Helper T cell (primary cell): ENCODE measurements around a stretch of chr9.

- PRO-cap, 2 experiments = peak in 1 of 2 experiments; most common plus-strand start chr9:98092864 (in 1); most common minus-strand start chr9:98092561 (in 1)
Measured at GRCh38 chr9:98092445-98093003, 26.5 kb downstream of the TRIM14 start.

- PRO-cap, 2 experiments = no peak in any of the 2 experiments
Measured at GRCh38 chr9:98251580-98251997, 3.9 kb downstream of the TBC1D2 start.

- PRO-cap, 2 experiments = no peak in any of the 2 experiments
Measured at GRCh38 chr9:98790059-98790813, 6.1 kb downstream of the ANKS6 start.

GRCh38 chr9:98826441-98827068 lies 19.1 kb downstream of the GALNT12 start:
- PRO-cap, 2 experiments = no peak in any of the 2 experiments

- PRO-cap, 2 experiments = no peak in any of the 2 experiments
Measured at GRCh38 chr9:99023041-99023504, 79.4 kb downstream of the COL15A1 start.

DNA sequence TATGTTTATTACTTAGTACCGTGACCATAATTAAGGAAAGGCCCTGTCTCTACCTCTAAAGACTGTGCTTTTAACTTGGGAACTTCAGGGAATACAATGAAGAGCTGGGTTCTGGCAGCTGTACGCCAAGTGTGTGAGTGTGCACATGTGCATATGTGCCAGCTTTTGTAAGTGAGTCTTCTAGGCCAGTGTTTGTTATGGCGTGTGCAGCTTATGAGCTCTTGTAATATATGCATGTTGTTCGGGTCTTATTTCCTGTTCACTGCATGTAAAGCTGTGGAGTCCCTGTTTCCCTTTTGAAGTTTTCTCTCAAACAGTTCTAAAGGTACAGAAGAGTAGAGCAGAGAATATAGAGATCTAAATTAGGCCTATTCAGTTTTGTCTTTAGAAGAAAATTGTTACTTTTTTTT lies 30.5 kb downstream of the TGFBR1 start:
- PRO-cap, 2 experiments = peak in 2 of 2 experiments; most common plus-strand start position 312 of the sequence (in 1); most common minus-strand start position 199 of the sequence (in 2)

GRCh38 chr9:99151897-99152537 lies 47.1 kb downstream of the TGFBR1 start:
- PRO-cap, 2 experiments = no peak in any of the 2 experiments

DNA sequence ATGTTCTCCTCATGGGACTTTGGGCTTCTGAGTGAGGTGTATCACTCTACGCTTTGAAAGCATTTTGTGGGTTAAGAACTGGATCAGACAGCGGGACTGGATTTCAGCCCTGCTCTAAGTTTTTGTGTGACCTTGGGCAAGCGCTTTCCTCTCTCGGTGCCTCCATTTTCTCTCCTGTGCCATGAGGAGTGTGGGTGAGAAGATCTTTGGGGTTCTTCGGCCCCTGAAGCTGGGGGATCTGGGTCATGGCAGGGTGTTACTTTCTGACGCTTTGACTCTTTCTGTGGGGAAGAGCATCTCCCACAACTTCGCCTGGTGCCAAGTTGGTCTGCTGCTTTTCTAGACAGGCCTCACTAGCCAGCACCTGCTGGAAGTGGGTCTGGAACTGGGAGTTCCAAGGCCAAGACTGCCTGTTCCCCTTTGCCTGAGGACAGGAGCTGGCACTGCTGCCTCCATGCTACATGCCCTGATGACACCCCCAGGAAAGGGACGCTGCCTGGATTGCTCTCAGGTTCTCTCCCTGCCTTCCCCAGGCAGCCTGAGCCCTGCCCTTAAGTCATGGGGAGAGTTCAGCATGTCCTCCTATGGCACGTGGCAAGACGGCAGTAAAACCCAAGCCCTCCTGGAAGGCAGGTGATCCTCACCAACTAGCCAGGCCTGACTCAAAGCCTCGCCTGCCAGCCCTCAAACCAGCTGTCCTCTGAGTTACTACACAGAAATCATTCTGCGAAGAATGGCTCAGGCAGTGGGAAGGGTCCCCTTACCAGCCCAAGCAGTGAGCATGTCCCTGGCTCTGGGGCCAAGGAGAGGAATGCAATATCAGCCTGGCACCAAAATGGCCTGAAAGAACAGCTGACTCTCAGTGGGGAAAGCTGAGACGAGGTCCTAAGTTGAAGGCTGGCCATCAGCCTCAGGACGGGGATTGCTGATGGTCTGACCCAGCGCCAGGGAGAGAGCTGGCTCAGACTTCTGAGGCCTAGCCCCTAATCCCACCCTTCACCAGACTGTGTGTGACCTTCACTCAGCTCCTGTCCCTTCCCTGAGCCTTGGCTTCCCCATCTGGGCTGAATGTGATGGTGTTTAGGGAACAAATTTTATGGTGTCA lies 35.8 kb downstream of the SEC61B start:
- PRO-cap, 2 experiments = no peak in any of the 2 experiments

GRCh38 chr9:99358616-99359145 lies 136.6 kb downstream of the SEC61B start:
- PRO-cap, 2 experiments = no peak in any of the 2 experiments

DNA sequence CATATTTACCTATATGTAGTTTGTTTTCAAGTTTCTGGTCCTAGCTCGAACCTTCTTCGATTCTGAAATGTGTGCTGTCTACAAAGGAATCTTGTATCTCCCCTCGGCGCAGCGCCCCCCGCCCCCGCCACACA lies 1.4 kb upstream of the NR4A3 start:
- PRO-cap, 2 experiments = no peak in any of the 2 experiments

- PRO-cap, 2 experiments = no peak in any of the 2 experiments
Measured at GRCh38 chr9:100000789-100001428, 94.5 kb downstream of the STX17 start.

DNA sequence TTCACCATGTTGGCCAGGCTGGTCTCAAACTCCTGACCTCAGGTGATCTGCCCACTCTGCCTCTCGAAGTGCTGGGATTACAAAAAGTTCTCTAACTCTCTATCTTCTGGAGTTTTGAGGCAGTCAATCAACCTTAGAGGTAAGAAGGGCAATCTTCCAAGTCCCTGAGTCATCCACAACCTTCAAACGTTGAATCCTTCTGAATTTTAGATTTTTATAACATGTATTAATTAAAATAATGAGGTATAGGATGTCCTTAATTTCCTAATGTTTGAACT lies 26.1 kb downstream of the ERP44 start:
- PRO-cap, 2 experiments = no peak in any of the 2 experiments

DNA sequence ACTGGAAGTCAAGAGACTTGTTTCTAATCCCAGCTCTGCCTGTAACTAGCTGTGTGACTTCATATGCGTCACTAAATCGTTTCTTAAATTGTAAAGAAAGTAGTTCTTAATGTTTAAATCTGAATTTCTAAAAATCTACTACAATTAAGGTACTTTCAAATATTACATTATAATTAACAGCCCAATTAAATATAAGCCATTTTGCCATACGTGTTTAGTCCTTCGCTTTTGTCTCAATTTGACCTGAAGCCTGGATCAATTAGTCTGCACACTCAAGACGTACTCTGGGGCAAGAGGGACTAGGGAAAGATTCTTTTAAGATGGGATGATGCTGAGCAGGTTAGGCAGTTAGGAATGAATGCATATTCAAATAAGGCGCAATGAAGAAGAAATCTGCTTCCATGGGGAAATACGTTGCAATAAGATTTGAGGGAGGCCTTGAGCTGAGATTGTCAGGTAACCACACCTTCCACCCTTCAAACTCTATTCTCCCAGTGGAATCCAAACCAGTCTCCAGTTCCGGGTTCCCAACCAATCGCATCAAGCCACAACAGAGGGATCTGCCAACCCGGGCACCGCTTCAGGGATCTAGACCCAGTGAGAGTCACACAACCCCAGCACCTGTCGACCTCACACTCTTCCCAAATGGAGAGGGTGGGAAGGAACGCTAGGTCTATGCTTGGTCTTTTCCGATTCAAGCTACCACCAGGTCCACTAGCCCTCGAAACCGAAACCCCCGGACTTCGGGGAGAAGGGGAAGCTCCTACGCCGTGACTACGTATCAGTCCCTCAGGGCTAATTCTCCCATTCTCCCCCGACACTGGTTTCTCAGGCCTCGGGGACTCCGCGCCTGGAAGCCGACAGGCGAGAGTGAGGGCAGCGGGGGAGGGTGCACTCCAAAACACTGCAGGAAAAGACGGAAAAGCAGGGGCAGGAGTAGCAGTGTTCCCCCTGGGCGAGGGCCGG lies 745 bp downstream of the ERP44 start:
- PRO-cap, 2 experiments = peak in 1 of 2 experiments; most common plus-strand start position 807 of the sequence (in 1); most common minus-strand start position 641 of the sequence (in 1)

DNA sequence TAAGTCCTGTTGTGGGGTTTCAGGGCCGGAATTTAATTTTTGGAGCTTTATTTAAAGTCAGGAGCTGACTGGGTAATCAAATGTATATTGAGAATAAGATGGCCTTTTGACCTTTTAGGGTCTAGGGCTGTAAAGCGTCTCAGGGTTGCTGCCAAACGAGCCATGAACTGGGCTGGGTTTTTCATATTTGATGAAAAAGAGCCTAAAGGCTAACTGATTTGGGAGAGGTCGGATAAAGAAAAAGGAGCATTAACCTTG lies 45.2 kb downstream of the INVS start:
- PRO-cap, 2 experiments = no peak in any of the 2 experiments

DNA sequence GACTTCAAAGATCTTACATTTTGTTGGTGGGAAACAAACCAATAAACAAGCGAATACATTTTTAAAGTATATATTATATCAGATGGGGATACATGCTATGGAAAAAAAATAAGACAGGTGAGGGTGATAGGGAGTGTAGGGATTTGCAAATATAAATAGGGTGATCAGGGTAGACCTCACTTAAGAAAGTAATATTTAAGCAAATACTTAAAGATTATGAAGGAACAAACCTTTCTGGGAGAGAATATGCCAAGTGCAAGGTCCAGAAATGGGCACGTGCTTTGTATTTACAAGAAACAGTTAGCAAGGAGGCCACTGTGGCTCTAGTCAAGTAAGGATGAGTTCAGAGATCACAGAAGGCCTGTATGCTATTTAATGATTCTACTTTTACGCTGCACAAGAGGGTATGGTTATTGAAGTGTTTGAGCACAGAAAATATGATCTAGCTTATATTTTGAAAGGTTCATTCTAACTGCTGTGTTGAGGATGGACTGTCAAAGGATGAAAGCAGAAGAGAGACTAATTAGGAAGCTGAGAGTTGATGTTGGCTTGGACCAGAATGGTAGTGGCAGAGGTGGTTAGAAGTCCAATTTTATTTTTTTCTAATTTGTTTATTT lies 64.6 kb downstream of the INVS start:
- PRO-cap, 2 experiments = no peak in any of the 2 experiments

GRCh38 chr9:100473226-100473879 lies 404 bp downstream of the TMEFF1 start:
- PRO-cap, 2 experiments = no peak in any of the 2 experiments

DNA sequence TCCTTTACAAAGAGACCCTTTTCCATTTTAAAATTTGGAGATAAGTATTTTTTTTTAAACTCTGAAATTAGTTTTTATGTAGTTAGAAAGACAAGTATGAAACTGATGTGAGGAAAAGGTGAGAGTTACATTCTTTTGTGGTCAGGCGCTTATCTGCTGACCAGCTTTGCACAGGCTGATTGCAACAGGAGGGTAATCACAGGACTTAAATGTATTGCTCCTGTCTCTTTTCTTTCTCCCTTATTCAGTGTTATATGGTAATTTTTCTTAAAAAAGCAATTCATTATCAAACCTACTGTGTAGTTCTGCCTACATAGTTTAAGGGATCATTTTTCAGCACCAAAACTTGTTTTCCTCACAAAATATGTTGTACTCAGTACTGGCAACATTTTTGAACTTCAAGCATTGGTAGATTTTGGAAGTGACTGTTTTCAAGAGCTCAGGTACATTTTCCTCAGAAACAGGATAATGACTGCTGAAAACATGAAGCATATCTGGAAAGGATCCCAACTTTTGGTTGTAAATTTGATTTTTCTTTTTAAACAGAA lies 43.3 kb downstream of the TMEFF1 start:
- PRO-cap, 2 experiments = no peak in any of the 2 experiments

GRCh38 chr9:101326426-101326622 lies 58.5 kb downstream of the BAAT start:
- PRO-cap, 2 experiments = no peak in any of the 2 experiments

DNA sequence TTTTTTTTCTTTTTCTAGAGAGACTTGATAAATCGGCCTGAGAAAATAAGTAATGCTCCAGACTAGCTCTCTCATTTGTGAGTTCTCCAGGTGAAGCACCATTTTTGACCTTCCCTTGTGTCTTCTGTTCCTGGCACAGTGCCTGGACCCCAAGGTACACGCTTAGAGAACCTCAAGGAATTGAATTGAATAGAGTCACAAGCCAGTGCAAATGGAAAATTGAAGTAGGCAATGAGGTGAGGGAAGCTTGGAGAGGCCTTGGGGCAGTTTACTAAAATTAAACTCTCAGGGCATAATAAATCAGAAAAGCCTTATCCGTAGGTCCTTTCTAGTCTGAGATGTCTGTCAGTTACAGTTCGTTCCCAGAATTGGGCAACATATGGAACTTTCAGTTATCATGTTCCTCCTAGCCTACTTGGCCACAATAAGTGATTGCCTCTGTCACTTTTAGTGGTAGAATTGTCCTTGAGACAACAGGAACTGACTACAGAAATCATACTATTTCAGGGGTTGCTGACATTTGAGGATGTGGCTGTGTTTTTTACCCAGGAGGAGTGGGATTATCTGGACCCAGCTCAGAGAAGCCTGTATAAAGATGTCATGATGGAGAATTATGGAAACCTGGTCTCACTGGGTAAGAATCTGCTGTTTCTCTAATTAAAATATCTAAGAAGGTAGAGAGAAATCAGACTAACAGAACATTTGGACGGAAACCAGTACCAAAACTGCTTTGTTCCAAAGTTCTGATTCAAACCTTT lies 905 bp downstream of the ZNF189 start:
- PRO-cap, 2 experiments = no peak in any of the 2 experiments

- PRO-cap, 2 experiments = peak in 1 of 2 experiments; most common plus-strand start chr9:101486152 (in 1)
Measured at GRCh38 chr9:101485792-101486959, 797 bp downstream of the PGAP4 start.